Endometrial microvascular endothelial cells (primary cell): ENCODE measurements around the gene RPL31.

GRCh38 chr2:100825301-100825855 is 5.4 kb downstream of the NPAS2 start:
- RAMPAGE, long total RNA = no peak

- RAMPAGE, long total RNA = no peak
Observed at GRCh38 chr2:100832764-100833284, 12.9 kb downstream of the NPAS2 start.

- RAMPAGE, long total RNA = no peak
Observed at GRCh38 chr2:100851292-100851948, 31.5 kb downstream of the NPAS2 start.

DNA sequence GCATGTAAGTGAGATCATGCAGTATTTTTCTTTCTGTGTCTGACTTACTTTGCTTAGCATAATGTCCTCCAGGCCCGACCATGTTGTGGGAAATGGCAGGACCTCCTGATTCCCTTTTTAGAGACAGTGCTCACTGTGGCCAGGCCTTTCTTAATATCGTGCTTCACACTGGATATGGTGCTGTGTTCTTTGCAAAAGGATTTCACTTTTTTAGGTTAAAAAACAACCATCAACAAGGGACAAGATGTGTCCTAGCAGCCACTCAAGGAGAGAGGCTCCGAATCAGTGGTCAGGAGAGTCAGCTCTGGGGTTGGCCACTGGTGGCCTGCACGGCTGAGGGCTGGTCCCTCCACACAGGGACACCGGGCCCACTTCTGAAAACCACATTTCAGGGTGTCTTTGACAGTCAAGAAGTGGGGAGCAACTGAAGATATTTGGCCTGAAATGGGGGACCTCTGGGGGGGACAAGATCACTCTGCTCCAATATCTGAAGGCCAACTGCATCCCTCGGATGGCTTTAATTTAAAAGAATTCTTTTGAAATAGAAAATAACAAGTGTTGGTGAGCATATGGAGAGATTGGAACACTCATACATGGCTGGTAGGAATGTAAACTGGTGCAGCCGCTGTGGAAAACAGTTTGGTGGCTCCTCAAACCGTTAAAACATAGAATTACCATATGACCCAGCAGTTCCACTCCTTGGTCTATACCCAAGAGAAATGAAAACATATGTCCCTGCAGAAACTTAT is 59.8 kb downstream of the NPAS2 start:
- RAMPAGE, long total RNA = no peak

DNA sequence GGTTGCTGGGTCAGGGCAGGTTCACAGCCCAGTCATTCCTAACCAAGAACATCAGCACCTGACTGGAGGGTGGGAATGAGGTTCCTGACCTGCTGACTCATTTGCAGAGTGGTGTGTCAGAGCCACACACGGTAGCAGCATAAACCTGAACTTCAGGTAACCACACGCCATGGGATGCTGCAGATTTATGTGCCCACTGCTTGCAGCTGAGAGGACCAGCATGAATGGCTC is 63.3 kb downstream of the NPAS2 start:
- RAMPAGE, long total RNA = no peak

DNA sequence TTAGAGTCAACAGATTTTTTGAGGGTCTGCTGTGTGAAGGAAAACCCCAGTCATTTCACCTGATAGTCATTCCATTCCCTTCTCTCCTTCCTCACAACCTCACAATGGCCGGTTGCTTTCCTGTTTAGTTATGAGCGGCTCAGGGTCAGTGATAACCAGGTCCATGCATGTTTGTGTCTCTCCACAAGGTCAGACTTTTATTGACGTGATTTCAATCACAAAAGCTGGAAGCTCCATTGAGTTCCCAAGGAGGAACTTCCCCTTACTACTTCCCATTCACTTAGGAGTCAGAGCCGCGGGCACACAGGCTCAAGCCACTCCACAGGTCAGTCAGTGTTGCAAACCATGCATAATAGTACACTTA is 74.3 kb downstream of the NPAS2 start:
- RAMPAGE, long total RNA = no peak

- RAMPAGE, long total RNA = no peak
Observed at GRCh38 chr2:100902608-100903661, 83.0 kb downstream of the NPAS2 start.

GRCh38 chr2:101001649-101002453 is at the start of gene RPL31:
Gene RPL31, plus strand, starts transcription at chr2:101002289.
- RAMPAGE, long total RNA = start-site peak on the plus strand at chr2:101002272-101002308, 3,049 and 2,843 reads in 2 replicates

GRCh38 chr2:101037503-101037714 is 35.3 kb downstream of the RPL31 start:
- RAMPAGE, long total RNA = no peak

GRCh38 chr2:101111266-101111693 is 39.9 kb downstream of the TBC1D8 start:
- RAMPAGE, long total RNA = no peak

DNA sequence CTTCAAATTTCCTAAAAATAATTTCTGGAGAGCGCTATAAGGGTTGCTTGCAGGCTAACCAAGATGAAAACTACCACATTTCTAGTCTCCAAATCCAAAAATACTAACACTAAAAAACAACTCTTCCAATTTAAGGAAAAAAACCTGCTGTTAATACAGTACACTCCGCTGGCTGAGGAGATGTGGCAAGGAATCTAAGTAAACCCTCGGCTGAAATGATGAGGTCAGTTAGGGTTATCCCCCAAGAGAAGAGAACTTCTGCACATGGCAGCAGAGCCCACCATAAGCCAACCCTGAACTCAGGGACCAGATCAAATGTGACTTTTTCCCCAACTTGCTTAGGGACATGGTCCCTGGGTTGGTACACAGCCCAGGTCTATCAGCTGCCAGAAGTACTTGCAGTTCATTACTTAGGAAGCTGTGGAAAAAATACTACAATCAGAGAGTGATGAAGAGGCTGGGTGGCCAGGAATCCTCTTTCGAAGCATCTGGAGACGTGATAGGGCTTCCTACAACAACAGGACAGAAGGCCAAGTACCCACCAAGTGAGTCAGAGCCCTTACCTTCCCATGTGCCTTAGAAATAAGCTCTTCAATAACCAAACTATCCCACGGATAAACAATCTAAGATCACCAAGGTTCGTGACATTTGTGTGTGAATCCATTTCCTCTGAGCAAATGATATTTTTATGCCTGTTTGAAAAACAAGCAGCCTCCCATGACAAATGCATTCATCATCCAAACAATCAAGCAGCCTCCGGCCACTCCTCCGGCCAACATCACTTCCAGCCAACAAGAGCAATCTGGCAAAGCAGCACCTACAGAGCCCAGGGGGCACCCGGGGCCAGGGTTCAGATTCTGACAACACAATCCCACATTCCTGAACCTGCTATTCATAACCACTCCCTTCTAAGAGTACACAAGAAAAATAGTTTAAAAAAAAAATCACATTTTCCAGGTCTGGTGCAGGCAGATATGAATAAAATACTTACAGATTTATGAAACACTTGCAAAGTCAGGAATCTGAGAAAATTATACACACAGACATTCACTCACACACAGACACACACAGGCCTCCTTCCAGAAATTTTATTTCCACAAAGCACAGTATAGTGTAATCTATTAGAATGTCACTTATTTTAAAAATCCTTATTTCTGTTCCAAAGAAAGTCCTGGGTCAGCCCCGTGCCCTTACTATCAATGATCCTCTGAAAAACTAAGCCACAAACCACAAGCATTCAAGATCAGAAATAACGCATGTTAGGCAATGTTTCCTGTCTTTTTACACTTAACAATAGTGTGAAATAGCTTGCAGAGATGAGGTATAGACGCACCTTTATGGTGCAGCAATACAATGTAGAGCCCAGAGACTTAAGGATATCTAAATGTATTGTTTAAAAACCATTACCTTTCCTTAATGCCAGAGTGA is 26.3 kb downstream of the TBC1D8 start:
- RAMPAGE, long total RNA = no peak

GRCh38 chr2:101145495-101145935 is 5.7 kb downstream of the TBC1D8 start:
- RAMPAGE, long total RNA = no peak

GRCh38 chr2:101150466-101151328 is 485 bp downstream of the TBC1D8 start:
- RAMPAGE, long total RNA = no peak

DNA sequence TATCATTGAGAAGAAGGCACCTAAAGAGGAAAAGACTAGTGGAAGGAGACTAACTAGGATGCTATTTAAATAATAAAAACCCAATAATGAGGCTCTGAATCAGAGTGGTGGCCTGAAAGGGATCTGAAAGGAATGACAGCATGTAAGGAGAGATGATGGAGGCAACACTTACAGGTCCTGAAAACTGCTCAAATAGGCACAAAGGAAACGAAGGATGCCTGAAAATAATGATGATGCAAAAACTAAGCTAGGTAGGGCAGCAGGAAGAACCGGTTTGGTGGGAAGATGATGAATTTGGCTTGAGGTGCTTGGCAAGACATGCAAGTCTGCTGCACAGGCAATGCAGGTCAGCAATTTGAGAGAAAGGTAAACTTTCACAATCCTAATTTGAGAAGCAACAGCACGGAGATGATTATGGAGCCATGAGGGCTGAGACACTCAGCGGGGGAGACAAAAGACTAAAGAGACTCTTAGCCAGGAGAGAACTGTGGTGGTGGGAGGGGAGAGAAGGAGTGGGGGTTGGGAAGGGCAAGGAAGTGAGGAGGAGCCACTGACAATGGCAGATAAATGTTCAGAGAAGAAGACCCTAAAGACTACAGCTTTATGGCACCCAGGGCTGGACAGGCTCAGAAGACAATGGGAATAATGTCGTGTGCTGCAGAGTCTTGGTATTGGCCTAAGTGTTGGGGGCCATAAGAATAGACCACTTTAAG is 19.3 kb upstream of the RNF149 start:
- RAMPAGE, long total RNA = no peak

- RAMPAGE, long total RNA = no peak
Observed at GRCh38 chr2:101710482-101711026, 13.0 kb downstream of the MAP4K4 start.

GRCh38 chr2:101842333-101842734 is 144.8 kb downstream of the MAP4K4 start:
- RAMPAGE, long total RNA = no peak

GRCh38 chr2:101866205-101866655 is 125.5 kb upstream of the IL1R2 start:
- RAMPAGE, long total RNA = no peak

GRCh38 chr2:102049248-102049622 is 57.5 kb downstream of the IL1R2 start:
- RAMPAGE, long total RNA = no peak

GRCh38 chr2:102142187-102142589 is 358 bp upstream of the IL1R1 start:
- RAMPAGE, long total RNA = no peak

DNA sequence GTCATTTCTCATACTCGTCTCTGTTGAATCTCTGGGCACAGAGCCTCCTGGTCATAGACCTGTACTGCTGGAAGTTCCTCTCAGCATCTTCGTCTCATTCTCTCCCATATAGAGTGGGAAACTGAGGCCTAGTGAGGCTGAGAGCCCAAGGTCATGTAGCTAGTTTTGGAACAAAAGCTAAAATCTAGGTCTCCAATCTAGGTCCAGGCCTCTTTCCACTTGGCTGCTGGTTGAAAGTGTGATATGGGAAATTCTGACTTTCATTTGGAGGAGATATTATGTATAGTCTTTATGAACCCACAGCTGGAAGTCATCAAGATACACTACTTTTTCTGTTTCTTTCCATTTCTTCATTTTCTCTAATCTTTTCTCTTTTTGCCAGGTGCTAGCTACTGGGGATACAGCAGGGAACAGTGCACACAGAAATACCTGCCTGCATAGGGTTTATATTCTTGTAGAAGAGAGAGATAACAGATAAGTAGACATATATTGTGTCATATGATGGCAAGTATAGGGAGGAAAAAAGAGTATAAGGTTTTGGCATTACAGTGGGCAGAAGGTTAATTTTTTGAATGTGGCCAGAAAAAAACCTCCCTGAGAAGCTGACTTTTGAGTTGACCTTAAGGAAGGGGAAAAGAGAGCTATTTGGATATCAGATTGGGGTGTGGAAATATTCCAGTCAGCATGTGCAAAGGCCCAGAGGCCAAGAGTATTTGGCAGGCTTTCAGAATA is 15.5 kb downstream of the IL1R1 start:
- RAMPAGE, long total RNA = no peak